SK-N-DZ (cell line): ENCODE results near the genes SOAT1 and QSOX1.

DNA sequence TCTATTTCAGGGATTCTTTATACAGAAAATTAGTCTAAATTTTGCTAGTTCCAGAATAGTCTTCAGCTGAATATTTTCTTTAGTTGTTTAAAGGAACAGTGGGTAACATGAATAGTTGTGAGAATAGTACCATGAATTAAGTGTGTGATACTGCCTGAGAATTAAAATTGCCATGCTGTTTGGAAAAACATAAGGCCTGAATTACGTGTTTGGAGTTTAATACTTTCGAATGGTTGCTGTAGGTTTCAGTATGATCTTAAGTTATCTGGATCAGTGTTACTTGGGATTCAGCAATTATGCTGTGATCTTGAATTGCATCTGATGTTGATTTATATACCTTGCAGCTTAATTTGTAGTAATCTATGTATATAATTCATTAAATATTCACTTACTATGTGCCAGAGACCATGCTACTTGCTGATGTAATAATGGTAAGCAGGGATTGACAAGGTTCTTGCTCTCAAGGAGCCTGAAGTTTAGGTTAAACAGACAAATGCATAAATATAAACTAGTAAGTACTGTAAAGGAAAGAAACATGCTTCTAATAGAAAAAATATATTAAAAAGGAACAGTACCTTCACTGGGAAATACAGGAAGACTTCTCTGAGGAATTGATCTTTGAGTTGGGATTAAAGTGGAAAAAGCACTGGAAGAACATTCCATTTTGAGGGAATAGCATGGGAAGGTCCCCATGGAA, 83.2 kb downstream of the RASAL2 start:
RAMPAGE:
- cytosol, long total RNA: no peak
- nucleus, long total RNA: no peak

DNA sequence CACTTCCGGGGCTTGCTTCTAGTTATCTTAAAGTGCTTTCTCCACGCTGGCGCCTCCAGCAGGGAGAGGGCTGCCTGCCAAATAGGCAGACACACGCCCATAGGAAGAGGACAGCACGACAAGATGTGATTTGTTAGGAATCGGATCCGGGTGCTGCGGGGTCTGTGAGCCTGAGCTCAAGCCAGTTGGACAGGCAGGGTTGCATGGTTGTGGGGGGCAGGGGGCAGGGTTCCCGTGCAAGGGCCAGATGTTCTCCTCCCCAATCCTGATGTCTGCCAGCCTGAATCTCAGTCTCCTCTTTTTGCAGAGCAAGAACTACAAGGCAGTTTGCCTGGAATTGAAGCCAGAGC, 786 bp downstream of the TEX35 start:
RAMPAGE:
- cytosol, long total RNA: no peak
- nucleus, long total RNA: no peak

DNA sequence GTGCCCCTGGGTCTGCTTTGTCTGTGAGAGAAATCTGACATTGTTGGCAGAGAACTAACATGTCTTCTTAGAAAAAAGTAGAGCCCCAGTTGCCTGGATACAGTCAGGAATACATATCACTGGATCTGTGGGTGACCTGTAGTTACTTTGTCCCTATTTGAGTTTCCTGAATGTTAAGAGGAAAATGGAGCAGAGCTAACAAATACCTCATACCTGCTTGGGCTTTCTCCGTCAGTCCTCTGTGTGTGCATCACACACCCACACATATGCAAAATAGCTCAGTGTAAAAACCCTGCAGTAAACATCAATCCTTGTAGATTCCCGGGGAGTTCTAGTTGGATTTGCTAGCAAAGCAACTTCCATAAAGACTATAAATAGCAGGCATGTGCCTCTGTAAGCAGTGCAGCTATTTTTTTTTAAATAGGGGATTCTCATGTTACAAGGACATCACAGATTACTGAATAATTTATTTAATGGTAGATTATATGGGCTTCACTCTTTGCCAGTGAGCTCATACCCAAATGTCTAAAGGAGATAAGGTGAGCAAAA, 63.0 kb downstream of the TEX35 start:
RAMPAGE:
- cytosol, long total RNA: no peak
- nucleus, long total RNA: no peak

GRCh38 chr1:178578414-178578931, 65.6 kb downstream of the TEX35 start:
RAMPAGE:
- cytosol, long total RNA: no peak
- nucleus, long total RNA: no peak

RAMPAGE:
- cytosol, long total RNA: no peak
- nucleus, long total RNA: no peak
Observed at GRCh38 chr1:178614187-178614829, 101.4 kb downstream of the TEX35 start.

DNA sequence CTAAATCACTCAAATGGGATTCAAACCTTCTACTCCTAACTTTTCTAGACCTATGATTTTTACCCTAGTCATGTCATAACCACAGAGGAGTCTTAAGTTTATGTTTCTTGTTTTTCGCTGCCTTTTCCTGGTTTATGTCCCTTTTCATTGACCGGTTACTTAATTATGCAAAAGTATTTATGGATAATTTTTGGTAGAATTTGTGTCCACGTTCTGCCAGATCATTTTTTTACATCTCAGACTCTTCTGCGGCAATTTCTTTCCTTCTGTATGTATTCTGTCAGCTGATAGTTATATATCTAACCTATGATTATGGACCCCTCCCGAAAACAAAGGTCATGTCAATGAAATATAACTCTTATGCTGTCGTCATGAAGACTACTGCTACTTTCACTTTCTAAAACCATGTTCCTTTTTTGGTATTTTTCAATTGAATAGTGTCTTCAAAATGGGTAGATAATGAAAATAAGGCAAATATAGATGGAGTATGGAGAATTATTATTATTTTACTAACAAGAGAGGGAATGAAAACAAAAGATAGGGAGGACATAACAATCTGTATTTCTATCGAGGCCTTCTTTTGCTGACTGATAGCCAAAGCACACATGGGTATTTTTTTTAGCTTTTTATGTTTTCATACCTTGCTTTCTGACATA, 3.3 kb downstream of the ANGPTL1 start:
RAMPAGE:
- cytosol, long total RNA: no peak
- nucleus, long total RNA: no peak

DNA sequence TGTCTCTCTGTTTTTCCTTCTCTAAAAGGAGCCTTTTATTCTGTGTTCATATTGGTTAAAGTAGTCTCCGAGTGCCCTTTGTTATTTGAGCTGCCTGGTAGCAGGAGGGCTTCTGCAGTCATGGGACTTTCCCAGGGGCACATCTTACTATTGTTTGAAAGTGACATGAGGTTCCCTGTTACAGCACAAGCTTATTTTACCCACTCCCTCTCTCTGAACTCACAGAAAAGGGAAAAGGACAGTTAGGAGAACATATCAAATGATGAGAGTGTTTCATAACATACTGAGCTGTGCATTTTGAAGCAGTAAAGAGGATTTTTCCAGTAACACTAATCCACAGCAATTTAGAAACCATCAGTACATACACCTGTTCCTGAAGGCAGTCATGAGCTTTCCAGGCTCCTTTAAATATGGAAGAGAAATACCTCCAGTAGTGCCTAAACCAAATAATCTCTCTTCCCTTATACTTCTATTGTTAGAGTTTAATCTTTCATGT, 58.2 kb upstream of the ANGPTL1 start:
RAMPAGE:
- cytosol, long total RNA: no peak
- nucleus, long total RNA: no peak

GRCh38 chr1:178932985-178933294, 62.1 kb upstream of the ANGPTL1 start:
RAMPAGE:
- cytosol, long total RNA: no peak
- nucleus, long total RNA: no peak

DNA sequence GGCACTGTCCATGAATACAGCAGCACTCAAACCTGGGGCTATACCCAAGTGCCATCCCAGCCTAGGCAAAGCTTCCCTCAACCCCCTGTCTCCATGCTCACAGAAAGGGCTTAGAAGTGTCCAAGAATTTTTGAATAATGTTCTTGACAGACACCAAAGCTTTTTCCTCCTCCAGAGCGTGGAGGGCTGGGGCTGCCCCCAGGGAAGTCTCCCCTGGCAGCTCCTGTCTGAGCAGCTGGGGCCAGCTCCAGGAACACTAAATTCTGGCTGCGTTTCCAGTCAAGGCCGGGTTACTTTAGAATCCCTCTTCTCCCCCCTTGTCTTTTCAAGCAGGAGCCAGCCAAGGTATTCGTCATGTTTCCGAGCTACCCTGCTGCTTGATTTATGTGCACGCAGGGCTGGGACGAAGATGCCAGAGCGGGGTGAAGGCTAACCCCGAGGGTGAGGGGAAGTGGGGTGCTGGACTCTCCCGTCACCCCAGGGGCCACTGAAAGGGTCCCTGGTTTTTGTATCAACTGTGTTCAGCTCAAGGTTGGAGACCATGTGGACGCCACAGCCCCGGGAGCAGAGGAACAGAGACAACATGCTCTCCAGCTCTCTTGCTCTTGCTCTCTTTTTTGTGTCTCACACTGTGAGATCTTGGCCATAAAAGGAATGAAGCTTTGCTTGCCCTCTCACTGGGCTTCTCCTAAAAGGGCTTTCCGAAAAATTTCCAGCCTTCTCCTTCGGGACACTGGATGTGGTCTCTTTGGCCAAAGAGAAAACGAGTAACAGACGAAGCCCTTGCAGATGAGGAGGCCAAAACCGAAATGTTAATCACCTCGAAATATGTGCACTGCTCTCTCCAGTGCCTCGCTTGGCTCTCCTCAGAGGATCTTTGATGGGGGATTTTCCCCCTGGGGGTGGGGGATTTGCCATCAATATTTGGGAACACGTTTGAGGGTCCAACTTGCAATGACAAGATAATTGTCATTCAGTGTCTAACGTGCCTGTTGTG, 68.2 kb upstream of the ANGPTL1 start:
RAMPAGE:
- cytosol, long total RNA: no peak
- nucleus, long total RNA: no peak

DNA sequence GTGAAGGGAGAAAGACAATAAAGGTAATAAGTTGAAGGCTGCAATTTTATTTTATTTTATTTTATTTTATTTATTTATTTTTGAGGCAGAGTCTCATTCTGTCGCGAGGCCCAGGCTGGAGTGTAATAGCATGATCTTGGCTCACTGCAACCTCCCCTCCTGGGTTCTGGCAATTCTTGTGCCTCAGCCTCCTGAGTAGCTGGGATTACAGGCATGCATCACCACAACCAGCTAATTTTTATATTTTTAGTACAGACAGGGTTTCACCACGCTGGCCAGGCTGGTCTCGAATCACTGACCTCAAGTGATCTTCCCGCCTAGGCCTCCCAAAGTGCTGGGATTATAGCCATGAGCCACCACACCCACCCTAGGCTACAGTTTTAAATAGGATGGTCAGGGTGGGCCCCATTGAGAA, 62.9 kb upstream of the FAM20B start:
RAMPAGE:
- cytosol, long total RNA: no peak
- nucleus, long total RNA: no peak

RAMPAGE:
- cytosol, long total RNA: no peak
- nucleus, long total RNA: no peak
Observed at GRCh38 chr1:179036138-179036882, 10.6 kb downstream of the FAM20B start.

GRCh38 chr1:179095351-179096129, 13.7 kb downstream of the TOR3A start:
RAMPAGE:
- cytosol, long total RNA: no peak
- nucleus, long total RNA: no peak

DNA sequence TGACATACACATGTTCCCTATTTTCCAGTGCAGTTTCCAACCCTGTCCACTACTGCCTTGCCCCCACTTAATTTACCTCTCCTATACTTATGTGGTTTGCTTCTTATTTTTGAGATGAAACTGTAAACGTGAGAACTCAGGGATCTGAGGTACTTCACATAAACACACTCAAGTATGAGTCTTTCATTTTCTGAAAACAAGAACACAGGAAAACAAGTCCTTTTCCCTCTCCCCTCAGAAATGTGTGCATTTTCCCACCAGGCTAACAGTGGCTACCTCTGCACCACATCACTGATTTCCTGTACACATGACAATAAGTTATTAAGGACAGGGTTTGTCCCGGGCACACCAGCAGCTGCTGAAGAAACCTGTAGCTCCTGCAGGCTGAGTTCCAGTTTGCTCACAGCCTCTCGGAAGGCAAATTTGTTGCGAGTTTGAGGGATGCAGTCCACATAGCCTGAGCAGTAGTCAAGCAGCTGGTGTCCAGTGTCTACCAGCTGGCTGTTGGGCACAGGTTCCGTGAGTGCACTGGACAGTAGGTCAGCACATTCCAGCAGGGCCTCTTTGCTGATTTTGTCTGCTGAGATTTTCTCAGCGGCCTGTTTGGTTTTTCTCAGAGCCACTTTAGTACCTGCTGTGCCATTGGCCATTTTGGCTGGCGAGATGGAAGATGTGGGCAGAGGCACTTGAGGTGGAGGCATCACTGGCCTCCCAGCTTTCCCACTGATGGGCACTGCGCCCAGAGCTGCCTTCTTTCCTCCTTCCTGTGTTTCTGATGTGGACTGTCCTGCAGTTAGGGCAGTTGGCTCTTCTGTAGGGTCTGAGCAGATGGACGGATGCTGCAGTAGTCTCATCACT, 25.8 kb downstream of the TOR3A start:
RAMPAGE:
- cytosol, long total RNA: no peak
- nucleus, long total RNA: no peak

DNA sequence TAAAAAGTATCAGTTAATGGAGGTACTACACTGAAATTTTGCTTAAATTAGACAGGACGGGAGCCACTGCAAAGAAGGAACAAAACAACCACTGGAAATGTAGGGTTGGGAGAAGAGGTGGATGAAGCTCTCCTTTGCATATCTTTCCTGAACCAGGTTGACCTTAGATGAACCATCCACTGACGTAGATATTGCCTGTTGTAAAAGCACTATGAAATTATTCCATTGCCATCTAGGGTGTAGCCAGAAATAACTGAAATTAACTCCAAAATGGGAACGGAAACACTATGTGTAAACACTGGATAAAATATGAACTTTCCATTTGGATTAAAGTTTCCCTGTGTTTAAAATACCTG, 1.2 kb upstream of the ABL2 start:
RAMPAGE:
- cytosol, long total RNA: no peak
- nucleus, long total RNA: no peak

DNA sequence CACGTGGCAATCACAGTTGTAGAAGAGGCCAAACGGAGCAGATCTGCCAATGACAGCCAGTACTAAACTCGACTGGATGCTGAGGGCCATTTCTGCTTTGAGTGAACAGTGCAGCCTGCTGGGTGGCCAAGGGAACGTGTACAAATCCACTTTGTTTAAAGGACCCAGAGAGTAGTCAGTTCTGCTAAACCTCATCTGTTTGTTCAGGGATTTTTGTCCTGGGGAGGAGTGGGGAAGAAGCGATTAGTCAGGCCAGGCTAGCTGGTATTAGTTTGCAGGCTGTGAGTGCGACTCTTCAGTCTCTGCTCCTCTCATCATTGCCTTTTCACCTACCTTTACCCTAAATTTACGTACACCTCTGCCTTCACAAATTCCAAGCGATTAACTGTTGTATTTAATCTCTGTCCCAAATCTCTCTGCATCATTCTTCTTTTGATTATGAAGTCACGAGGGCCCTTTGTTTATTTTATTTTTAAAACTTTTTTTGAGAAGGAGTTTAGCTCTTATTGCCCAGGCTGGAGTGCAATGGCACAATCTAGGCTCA, 1.1 kb upstream of the SOAT1 start:
RAMPAGE:
- cytosol, long total RNA: no peak
- nucleus, long total RNA: no peak

DNA sequence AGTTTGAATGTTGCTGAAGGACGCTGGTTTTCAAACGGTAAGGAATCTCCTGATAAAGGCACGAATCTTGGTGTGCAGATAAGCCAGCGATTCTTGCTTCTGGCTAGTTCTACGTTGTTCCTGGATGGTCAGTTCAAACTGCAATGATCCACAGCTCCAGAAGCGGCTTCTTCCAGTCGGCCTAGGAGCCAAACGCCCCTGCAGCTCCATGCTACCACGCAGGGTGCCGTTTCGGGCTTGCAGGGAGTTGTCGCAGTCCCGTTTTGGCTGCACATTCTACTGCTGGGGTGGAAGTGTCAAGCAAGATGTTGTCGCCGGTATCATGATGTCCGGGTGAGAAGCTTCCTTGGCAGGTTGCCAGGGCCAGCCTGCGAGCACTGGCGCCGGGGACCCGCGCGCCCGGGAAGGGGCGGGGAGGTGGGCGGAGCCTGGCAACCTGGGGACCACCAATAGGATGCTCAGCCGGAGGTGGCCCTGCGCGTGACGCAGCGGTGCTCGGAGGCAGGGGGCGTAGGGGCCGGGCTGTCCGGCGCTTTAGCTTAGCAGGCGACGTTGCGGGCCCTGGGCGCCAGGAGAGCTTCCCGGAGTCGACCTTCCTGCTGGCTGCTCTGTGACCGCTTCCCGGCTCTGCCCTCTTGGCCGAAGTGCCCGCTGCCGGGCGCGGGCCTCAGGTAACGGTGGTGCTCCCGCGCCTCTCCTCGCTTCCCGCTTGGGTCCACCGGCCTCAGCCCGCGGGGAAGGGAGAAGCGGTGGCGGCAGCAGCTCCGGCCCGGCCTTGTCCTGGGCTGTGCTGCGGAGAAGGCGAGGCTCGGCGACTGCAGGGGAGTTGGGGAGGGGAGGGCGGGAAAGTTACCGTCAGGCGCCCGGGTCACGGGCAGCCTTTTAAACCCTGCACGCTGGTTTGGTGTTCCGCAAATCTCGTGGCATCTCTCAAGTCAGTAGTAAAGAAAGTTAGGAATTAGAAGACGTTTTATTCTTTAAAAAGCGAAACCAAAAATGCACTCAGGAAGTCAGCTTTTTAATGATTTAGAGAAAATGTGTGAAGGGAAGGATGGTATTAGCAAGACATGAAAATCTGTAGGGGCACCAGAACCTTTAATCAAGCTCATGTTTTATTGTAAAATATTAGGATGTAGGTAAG, at the start of gene SOAT1:
Gene SOAT1, plus strand, starts transcription at position 532 of the 1,141 bp plus-strand sequence.
RAMPAGE:
- cytosol, long total RNA: start-site peak on the plus strand centred at position 543 of the sequence, 84 bp wide, 432 and 291 reads in 2 replicates
- nucleus, long total RNA: start-site peak on the plus strand centred at position 541 of the sequence, 81 bp wide, 245 and 30 reads in 2 replicates

DNA sequence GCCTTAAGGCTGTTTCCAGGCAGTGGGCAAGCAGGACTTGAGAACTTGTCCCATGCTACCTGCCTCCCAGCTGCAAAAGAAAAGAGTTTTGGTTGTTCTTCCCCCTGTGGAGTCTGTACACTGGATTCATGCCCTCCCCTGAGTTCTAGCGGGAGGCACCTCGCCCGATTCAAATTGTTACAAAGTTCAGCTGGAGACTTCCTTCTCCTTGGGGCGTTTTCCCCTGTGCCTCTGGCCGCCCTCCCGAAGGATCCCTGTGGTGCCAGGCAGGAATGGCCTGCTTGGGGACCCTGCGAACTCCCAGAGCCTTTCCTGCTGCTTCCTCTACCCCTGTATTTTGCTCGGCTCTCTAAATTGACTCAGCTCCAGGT, 58.5 kb downstream of the NPHS2 start:
RAMPAGE:
- cytosol, long total RNA: no peak
- nucleus, long total RNA: no peak

GRCh38 chr1:179881793-179882038, 369 bp upstream of the TOR1AIP1 start:
RAMPAGE:
- cytosol, long total RNA: no peak
- nucleus, long total RNA: no peak

DNA sequence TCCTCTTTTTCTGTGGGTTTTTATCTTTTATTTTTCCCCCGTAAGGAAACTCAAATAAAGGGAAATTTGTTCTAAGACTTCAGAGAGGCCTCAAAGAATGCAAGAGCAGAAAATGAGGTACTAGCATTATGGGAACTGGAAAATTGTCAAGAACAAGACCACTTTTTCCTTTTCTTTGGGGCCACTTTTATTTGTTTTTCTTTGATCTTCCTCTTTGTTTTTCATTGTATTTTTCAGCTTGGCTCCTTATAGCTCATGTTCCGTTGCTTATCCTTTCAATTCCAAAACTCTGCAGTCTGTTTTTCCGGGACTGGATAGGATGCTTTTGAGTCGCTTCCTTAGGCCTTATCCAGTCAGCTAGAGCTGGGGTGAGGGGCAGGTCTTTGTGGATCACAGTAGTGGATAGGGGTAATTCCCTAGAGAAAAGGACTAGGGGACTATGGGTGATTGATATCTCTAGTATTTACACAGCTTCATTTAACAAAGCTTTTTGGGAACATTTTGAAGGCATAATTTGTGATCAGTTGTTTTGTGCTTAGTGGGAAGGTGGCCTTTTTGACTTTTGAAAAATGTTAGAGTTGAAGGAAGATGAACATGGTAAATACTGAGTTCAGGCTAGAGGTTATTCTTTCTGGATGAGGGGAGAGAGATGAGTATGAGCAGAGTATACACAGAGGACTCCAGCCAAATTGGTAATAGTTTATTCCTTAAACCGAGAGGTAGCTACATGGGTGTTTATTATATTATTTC, 22.4 kb downstream of the CEP350 start:
RAMPAGE:
- cytosol, long total RNA: no peak
- nucleus, long total RNA: no peak

RAMPAGE:
- cytosol, long total RNA: no peak
- nucleus, long total RNA: no peak
Observed at GRCh38 chr1:180154017-180155237, at the start of gene QSOX1. TSS of gene QSOX1 (plus strand) at chr1:180154869.